Osteoblast (primary cell): Measurements from ENCODE around the genes PANK3, FOXI1 and FGF18.

- CAGE, long polyA plus RNA, result no peak
- RRBS, result no CpG with 5 or more reads among the region's 1 CpG
Measured at GRCh38 chr5:168274294-168274797, 17.1 kb upstream of the WWC1 start.

GRCh38 chr5:168292289-168292718 lies 859 bp downstream of the WWC1 start:
- CAGE, long polyA plus RNA, result no peak
- RRBS, result 9% methylated on average over 15 of the region's 27 CpGs

DNA sequence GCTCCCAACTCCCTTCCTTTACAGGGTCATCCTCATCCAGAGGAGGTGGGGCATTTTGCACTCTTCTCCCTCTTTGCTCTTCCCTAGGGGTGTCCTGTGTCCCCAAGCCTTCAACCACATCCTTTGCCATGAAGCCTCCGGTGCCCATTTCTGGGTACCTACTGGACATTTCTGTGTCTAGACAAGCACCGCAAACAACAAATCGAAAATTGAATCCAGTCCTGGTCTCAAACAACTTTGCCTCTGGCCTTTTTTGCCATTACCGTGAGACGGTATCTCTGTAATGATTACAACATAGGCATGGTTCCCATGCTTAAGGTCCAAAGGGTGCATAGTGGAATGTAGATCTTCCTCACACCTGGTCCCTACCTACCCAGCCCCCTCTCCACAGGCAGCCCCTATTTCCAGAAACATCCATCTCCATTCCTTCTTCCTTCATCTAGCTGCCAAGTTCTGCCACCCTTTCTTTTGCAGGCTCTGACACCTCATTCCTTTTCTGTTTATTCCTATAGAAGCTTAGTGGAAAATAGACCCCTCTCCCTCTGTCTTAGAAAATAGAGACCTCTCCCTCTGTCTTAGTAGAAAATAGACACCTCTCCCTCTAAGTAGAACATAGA lies 17.8 kb downstream of the WWC1 start:
- CAGE, long polyA plus RNA, result no peak
- RRBS, result no CpG with 5 or more reads among the region's 5 CpGs

GRCh38 chr5:168328830-168329268 lies 37.4 kb downstream of the WWC1 start:
- CAGE, long polyA plus RNA, result no peak
- RRBS, result no CpG with 5 or more reads among the region's 4 CpGs

- CAGE, long polyA plus RNA, result no peak
- RRBS, result no CpG with 5 or more reads among the region's 7 CpGs
Measured at GRCh38 chr5:168401736-168402582, 84.3 kb upstream of the RARS1 start.

DNA sequence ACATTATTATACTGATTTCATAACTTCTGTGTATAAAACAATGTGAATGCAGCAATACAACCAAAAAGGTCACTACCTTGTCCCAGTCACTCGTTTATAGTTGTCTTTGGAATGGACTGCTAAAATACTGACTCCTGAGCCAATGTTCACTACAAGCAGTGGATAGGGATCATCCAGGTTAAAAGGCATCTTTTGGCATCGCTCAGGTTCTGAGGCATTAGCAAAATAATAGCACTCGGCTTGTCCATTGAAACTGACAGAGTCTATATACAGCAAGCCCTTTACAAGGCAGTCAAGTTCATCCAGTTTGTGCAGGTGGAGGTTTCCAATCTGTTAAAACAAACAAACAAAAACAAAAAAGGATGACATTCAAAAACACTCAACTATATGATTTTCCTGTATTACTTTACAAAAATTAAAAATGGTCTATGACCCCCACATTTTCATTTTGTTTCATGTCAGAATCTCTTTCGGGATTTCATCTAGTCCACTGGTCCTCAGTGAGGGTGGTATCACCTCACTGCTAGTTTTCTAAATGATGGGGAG lies 13.2 kb downstream of the PANK3 start:
- CAGE, long polyA plus RNA, result no peak
- RRBS, result no CpG with 5 or more reads among the region's 4 CpGs

GRCh38 chr5:168578591-168579654 lies at the start of gene PANK3:
Gene PANK3, minus strand, starts transcription at chr5:168579368.
- CAGE, long polyA plus RNA, result no peak
- RRBS, result 4% methylated on average over 14 of the region's 86 CpGs

GRCh38 chr5:168819059-168819265 lies 239.8 kb upstream of the PANK3 start:
- CAGE, long polyA plus RNA, result no peak
- RRBS, result no CpG with 5 or more reads among the region's 3 CpGs

DNA sequence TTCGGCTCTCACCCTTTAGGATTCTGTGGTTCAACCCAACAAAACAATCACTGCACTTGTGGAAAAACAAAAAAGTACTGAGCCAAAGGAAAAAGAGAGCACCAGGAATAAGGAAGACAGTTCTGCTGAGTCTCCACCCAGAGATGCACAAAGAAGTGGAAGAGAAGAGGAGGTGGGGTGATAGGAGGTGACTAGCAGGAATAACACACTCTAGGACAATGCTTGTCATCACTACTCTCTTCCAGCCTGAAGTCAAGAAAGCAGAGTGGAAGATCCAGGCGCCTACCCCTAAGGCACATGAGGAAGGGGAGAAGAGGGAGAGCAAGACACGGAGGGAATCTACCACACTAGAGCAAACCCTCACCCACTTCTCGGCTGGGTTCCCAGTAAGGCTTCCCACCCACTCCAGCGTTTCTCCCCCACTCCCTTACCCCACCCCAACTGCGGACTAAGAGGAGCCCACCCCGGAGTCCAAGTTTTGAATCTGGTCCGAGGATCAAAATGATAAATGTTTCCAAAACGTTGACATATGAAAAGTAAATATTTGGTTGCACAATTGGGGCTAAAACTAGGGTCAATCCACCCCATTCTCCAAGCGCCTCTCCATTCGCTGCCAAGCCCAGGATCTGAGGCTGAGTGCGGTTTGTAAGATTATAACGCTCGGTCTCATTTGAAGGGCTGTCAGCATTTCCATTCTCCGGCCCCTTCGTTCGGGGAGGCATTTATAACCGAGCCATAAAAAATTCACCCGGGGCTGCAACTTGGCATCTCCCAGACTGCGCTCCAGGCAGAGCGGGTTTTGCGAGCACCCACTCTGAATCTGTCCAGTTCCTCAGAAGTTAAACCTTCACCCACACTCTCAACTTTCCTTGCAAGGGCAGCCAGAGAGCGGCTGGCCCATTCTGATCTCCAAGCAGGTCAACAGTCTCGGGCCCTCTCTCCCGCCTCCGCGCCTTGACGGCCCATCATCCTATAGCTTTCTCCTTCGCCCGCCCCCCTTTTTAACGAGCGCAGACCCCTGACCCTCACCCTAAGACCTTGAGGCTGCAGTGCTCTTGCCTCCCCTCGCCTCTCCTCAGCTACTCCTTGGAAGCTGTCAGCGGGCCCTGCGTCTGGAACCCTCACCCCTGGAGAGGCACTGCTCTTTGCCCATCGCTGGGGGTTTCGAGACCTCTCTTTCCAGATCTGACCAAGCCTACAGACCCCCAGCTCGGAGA lies 1.4 kb downstream of the SLIT3 start:
- CAGE, long polyA plus RNA, result no peak
- RRBS, result 12% methylated on average over 2 of the region's 38 CpGs

- CAGE, long polyA plus RNA, result no peak
- RRBS, result 78% methylated on average over 2 of the region's 27 CpGs
Measured at GRCh38 chr5:170105616-170106125, at the start of gene FOXI1. Gene FOXI1, plus strand, starts transcription at chr5:170105897.

- CAGE, long polyA plus RNA, result no peak
- RRBS, result no CpG with 5 or more reads among the region's 1 CpG
Measured at GRCh38 chr5:170292325-170293053, 5.1 kb downstream of the LCP2 start.

DNA sequence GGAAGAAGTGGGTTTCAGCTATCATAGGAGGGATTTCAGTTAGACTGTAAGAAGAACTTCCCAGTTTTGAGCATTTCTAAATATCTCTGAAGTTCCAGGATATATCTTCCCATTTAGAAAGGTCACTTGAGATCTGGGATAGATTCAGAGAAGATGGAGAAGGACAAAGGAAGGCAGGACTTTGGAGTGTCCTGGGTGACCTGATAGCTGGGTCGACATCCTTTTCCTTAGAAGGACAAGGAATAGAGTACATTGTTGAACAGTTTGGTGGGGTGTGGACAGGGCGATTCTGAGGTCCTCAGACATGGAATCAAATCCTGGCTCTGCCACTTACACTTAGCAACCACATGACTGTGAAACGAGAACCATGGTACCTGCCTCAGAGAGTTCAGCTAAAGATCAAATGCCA lies 755 bp downstream of the KCNMB1 start:
- CAGE, long polyA plus RNA, result no peak
- RRBS, result no CpG with 5 or more reads among the region's 3 CpGs

DNA sequence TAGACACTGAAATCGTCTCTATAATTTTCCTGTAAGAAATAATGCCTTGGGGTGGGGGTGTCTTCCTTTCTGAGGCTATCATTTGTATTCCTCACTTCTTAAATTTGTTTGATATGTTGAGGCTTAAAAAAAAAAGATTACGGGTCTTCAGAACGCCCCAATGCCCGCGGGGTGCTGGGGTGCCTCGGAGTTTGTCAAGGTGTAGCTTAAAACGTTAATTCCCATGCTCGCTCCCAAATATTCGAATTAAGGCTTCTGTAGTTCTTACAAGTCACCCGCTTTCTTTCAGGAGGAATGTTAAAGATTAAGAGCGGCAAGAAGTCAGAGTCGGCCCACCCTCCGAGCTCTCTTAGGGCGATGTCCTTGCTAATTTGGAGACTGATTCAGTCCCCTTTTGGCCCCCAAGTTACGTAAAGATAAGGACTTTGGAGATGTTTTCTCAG lies 864 bp upstream of the NPM1 start:
- CAGE, long polyA plus RNA, result no peak
- RRBS, result no CpG with 5 or more reads among the region's 15 CpGs

DNA sequence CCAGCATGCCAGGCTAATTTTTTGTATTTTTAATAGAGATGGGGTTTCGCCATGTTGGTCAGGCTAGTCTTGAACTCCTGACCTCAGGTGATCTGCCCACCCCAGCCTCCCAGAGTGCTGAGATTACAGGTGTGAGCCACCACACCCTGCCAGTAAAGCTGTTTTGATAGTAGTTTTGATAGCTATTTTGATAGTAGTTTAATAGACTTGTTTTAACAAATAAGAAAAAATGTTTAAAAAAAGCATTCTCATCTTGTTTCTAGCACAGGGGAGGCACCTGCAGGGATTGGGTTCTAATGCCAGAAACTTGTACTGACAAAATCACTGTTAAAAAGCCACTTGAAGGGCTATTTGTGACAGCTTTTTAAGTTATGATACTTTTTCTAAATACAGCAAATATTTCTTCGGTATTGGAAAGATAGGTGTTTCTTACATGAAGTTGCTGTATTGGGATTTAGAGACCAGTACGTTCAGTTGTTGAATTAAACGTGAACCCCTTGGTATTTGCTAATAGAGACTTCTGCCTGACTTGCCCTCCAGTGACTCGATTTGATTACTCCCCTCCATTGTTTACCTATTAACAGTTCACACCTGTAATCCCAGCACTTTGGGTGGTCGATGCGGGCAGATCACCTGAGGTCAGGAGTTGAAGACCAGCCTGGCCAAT lies 8.6 kb downstream of the NPM1 start:
- CAGE, long polyA plus RNA, result no peak
- RRBS, result no CpG with 5 or more reads among the region's 7 CpGs

GRCh38 chr5:171418787-171419747 lies at the start of gene FGF18:
Gene FGF18, plus strand, starts transcription at chr5:171419647.
- CAGE, long polyA plus RNA, result no peak
- RRBS, result 2% methylated on average over 36 of the region's 101 CpGs

- CAGE, long polyA plus RNA, result no peak
- RRBS, result no CpG with 5 or more reads among the region's 7 CpGs
Measured at GRCh38 chr5:172082839-172083538, 76.6 kb upstream of the FBXW11 start.

DNA sequence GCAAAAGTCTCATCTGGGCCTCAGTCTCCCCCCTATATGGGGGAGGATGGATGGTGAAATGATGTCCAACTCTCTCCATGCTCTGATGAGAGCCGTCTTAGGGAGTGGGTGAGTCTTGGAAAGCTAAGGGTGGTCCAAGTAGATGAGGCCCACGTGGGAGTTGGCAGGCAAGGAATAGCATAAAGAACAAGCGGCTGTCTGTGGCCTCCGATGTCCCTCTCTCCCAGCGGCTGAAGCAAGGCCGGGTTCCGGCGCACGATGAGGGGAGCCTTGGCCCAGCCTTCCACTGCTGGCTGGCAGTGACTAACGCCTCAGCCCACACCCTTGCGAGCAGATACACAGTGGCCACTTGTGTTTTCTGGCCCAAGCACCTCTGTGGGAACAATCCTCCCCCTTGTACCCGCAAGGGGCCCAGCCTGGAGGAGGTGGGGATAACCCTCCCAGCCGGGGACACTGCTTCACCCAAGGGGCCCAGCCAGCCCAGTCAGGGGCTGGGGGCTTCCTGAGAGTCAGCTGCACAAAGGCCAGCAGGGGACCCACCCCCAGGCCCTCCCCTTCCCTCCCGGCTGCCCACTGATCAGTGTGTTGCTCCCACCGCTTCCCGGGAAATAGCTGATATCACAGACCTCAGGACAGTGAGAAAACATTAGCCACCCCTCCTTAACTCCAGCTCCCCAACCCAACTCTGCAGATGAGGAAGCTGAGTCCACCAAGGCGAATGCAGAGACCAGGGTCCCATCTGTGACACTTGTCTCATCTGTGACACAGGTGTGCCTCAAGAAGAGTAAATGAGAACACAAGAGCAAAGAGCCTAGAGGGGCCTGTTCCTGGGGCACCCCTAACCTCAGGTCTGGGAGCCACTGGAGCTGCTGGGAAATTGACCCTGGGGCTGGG lies 23.2 kb downstream of the STK10 start:
- CAGE, long polyA plus RNA, result no peak
- RRBS, result 57% methylated on average over 4 of the region's 17 CpGs

- CAGE, long polyA plus RNA, result no peak
- RRBS, result no CpG with 5 or more reads among the region's 8 CpGs
Measured at GRCh38 chr5:172170736-172171156, 17.3 kb downstream of the STK10 start.

GRCh38 chr5:172283953-172285062 lies 744 bp upstream of the UBTD2 start:
- CAGE, long polyA plus RNA, result no peak
- RRBS, result 1% methylated on average over 21 of the region's 80 CpGs

DNA sequence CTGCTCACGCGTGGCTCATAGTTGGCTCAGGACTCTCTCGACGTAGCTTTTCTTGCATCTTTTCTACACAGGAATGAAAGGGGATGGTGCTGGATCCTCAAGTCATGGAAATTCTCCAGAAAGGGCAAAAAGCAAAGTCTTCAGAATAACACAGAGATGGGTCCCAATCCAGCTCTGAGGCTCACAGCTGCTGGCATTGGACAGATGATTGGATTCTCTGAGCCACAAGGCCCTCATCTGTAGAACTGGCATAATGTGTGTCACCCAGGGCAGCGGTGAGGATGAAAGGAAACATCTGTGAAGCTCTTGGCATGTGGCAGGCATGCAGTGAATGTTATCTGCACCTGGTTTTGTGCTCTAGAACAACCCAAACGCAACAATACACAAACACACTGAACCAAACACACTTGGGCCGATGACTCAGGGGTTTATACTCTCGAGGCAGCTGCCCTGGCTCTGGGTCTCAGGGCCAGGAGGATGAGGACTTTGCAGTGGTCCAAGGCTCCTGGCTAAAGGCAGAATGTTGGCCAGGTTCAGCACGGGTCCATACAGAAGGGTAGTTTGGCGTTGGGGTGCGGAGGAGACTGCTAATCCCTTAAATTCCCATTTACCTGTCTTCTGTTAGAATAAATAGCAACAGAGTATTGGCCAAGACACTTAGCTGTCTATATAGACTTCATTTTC lies 64.1 kb upstream of the UBTD2 start:
- CAGE, long polyA plus RNA, result no peak
- RRBS, result no CpG with 5 or more reads among the region's 11 CpGs